Bronchial epithelial cell (primary cell): ENCODE measurements around a stretch of chr5.

DNA sequence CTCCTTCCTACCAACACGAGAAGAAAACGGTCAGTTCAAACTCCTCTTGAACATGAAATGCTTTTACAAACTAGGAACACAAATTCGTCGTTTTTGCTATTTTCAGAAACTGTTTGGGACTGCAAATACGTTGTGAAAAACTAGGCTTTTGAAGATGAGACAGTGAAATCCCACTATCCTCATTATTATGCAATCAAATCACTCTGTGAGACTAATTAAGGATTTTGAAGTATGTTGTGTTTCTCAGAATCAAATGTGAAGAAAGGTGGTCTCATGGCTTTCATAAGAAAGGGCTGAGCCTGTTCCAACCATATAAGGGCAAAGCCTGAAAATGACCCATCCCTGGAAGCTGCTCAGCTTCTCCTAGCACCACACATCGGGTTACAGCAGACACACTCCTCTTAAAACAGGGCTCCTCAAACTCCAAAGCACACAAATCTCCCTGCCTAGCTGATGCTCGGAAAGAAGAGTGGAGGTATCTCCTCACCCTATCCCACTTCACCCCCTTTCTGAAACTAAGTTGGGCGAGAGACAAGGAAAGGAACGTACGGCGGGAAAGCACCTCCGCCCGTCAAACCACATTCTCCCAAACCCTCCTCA, 33.3 kb downstream of the CDH6 start:
- RRBS, 2 experiments, result no CpG with 5 or more reads among the region's 13 CpGs

- RRBS, 2 experiments, result no CpG with 5 or more reads among the region's 21 CpGs
These were observed 146.4 kb downstream of the GOLPH3 start for GRCh38 chr5:32027258-32028520.

DNA sequence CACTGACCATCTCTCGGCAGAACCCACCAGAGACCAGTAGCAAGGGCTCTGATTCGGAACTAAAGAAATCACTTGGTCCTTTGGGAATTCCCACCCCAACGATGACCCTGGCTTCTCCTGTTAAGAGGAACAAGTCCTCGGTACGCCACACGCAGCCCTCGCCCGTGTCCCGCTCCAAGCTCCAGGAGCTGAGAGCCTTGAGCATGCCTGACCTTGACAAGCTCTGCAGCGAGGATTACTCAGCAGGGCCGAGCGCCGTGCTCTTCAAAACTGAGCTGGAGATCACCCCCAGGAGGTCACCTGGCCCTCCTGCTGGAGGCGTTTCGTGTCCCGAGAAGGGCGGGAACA, 83.4 kb downstream of the GOLPH3 start:
- RRBS, 2 experiments, result no CpG with 5 or more reads among the region's 17 CpGs

DNA sequence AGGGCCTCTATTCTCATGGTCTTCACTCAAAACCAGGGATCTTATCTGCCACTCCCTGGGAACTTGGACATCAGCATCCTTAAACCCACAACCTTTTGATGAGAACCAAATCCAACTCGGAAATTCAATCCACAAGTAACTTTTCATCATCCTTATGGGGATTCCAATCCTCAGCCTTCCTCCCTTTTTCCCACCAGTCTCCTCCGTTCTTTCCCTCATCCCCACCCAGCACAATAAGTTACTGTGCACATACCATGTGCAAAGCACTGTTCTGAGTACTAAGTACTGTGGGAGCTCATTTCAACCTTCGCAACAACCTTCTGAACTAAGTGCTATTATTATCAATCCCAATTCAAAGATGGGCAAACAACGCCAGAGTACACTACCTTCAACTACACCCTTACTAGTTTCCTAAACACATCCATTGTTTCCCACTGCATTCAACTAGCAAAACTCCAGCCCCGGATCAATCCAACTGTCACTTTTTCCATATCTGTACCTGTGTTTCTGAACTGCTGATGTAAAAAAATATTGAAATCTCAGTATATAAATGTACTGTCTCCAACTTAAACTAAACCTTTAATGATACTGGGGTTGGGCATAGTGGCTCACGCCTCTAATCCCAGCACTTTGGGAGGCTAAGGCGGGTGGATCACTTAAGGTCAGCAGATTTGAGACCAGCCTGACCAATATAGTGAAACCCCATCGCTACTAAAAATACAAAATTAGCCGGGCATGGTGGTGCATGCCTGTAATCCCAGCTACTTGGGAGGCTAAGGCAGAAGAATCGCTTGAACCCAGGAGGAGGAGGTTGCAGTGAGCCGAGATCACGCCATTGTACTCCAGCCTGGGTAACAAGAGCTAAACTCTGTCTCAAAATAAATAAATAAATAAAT, 16.8 kb downstream of the GOLPH3 start:
- RRBS, 2 experiments, result no CpG with 5 or more reads among the region's 12 CpGs

DNA sequence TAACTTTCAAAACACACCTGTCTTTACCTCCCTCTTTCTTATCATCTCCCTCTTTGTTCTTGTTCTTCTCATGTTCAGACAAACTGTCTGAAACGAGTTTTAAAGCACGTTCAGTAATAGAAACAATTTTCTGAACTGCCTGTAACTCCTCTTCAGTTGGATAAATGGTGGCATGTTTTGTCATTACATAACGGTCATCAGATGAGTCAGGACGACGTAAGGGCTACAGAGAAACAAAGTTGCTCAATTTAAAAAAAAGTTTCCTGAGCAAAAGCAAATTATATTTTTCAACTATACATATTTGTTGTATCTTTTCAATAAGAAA, 56.1 kb downstream of the ZFR start:
- RRBS, 2 experiments, result no CpG with 5 or more reads among the region's 5 CpGs

DNA sequence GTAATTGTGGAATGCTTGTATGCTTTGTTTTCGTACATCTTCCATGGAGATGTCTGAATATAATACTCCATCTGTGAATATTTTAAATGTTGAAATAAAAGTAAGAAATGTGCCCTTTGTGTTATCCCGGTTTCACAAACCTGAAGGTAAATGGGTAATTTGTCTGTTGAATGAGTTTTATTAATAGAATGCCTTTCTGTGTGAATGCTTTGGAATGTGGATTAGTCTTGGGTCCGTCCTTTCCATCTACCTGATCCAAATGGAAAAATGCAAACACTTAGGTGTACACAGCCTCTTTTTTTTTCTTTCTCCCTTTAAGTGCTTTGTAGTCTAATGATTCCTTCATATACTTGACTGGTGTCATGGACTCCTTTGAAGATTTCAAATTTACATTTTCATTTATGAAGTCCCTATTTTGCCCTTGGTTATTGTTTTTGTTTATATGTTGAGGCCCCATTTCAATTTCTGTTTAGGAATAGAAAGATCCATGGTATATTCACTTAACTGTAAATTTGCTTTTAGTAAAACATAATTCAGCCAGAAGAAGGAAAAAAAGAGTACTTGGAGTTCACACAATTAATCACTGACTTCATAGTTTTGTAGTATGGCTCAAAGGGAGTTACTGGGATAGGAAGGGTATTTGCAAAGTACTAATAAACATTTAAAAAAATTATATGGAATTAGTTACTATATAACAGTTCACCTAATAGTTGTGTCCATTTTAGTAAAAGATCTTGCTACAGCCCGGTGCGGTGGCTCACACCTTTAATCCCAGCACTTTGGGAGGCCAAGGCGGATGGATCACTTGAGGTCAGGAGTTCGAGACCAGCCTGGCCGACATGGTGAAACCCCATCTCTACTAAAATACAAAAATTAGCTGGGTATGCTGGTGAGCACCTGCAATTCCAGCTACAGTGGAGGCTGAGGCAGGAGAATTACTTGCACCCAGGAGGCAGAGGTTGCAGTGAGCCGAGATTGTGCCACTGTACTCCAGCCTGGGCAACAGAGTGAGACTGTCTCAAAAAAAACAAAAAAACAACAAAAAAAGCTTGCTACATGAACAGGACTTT, 18.9 kb downstream of the SUB1 start:
- RRBS, 2 experiments, result no CpG with 5 or more reads among the region's 9 CpGs

- RRBS, 2 experiments, result no CpG with 5 or more reads among the region's 15 CpGs
These were observed 210.1 kb upstream of the TARS1 start for GRCh38 chr5:33230459-33231199.

GRCh38 chr5:33441505-33441951, 763 bp downstream of the TARS1 start:
- RRBS, 2 experiments, result no CpG with 5 or more reads among the region's 10 CpGs

GRCh38 chr5:34467045-34467525, 189.0 kb upstream of the RAI14 start:
- RRBS, 2 experiments, result no CpG with 5 or more reads among the region's 3 CpGs

DNA sequence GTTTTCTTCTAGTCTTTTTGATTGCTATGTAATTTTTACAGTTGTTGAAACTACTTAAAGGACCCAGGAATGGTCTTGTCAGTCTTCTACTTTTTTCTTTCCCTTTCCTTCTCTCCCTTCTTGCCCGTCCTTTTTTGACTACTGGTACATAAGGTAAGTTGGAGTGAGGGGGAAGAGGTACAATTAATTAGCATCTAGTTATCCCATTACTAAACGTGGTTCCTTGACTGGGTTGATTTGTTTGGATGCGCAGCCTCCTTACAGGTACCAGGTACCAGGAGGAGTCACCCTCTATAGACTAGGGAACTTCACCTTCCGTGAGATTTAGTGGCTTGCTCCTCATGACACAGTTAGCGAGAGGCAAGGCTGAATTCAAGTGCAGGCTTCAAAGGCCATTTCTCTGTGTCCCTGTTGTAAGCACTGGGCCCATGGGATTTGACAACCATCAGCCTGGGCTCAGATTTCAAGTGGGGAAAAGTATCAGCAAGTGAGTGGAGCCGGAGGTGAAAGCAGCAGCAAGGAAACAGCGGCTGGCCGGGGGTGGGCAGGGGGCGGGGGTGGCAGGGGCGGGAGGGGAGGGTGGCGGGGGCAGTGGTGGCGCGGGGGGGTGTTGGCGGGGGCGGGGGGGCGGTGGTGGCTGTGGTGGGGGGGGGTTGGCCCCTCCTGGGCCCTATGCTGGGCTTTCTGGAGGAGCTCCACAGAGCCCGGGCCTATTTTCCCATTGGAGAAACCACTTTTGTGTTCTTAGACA, 165.7 kb upstream of the RAI14 start:
- RRBS, 2 experiments, result no CpG with 5 or more reads among the region's 17 CpGs

GRCh38 chr5:34511028-34511535, 145.0 kb upstream of the RAI14 start:
- RRBS, 2 experiments, result no CpG with 5 or more reads among the region's 6 CpGs

- RRBS, 2 experiments, result no CpG with 5 or more reads among the region's 2 CpGs
These were observed 34.4 kb upstream of the RAI14 start for GRCh38 chr5:34621600-34622198.

DNA sequence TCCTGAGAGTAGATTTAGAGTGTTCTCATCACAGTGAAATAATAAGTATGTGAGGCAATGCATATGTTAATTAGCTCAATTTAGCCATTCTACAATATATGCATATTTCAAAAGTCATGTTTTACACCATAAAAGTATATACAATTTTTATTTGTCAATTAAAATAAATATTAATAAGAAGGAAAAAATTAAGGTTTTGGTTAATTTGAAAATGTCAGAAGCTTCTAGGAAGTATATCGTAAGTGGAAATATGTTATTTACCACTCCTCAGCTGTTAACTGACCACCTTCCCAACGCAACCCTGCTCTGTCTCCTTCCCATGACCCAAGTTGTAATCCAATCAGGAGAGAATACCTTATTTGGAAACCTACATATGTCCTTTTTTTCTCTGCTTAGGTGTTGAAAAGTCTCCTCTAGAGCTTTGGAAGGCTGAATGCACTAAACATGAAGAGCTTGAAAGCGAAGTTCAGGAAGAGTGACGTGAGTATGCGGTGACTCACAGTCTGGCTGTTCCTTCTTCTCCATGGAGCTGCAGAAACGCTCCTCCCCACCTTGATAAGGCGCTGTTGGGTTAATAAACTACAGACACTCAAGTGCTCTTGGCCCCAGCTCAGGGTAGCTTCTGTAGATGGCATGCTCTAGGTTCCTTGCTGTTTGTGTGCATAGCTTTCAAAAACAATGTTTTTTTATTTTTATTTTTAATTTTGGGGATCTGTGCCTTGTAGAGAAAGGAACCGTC, 30.5 kb downstream of the RAI14 start:
- RRBS, 2 experiments, result no CpG with 5 or more reads among the region's 8 CpGs

DNA sequence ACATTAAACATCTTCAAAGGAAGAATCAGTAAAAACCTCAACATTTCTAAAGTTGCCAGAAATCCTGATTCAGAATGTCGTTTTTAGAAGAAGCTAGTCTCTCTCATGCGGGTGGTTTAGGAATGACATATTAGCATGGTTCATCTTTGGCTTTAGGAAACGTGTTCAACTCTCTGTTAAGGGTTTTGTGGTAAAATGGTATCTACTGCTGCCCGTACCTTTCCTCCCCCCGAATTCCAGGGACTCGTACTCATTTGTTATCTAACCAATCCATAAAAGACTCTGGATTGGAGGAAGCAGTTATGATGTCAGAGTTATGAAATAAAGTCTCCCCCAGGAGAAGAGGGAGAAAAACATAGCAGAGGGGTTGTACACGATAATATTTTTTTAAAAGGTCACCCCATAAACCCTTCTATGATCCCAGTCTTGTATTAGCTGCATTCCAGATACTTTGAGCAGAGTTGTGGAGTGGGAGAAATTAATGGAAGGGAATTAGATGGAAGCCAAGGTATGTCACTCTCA, 31.1 kb downstream of the RAI14 start:
- RRBS, 2 experiments, result no CpG with 5 or more reads among the region's 7 CpGs

DNA sequence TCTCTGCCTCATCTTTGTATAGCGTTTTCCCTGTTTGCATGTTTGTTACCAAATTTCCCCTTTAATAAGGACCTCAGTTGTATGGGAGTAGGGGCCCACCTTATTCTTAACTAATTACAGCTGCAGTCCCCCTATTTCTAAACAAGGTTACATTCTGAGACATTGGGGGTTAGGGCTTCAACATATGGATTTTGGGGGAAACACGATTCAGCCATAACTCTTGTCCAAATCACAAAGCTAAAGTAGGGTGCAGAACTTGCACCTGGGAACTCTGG, 43.3 kb downstream of the RAI14 start:
- RRBS, 2 experiments, result no CpG with 5 or more reads among the region's 2 CpGs

GRCh38 chr5:34866729-34867619, 28.0 kb downstream of the TTC23L start:
- RRBS, 2 experiments, result no CpG with 5 or more reads among the region's 6 CpGs

DNA sequence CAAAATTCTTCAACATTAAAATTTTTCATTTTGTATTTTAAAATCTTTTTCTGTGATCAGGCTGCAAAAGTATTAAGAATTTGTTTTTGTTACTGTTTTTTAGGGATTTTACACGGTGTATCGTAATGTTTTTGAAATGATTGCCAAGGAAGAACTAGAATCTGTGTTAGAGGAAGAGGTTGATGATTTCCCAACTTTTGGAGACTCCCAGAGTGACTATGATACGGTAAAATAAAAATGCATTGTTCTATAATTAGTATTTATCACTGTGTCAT, 6.6 kb downstream of the DNAJC21 start:
- RRBS, 2 experiments, result no CpG with 5 or more reads among the region's 3 CpGs

GRCh38 chr5:35026933-35027367, 20.8 kb downstream of the AGXT2 start:
- RRBS, 2 experiments, result no CpG with 5 or more reads among the region's 5 CpGs

- RRBS, 2 experiments, result no CpG with 5 or more reads among the region's 5 CpGs
These were observed 86.5 kb upstream of the AGXT2 start for GRCh38 chr5:35134152-35134699.

- RRBS, 2 experiments, result no CpG with 5 or more reads among the region's 7 CpGs
These were observed 42.0 kb downstream of the PRLR start for GRCh38 chr5:35188243-35188655.